Measurements from ENCODE around the gene TCHP.

DNA sequence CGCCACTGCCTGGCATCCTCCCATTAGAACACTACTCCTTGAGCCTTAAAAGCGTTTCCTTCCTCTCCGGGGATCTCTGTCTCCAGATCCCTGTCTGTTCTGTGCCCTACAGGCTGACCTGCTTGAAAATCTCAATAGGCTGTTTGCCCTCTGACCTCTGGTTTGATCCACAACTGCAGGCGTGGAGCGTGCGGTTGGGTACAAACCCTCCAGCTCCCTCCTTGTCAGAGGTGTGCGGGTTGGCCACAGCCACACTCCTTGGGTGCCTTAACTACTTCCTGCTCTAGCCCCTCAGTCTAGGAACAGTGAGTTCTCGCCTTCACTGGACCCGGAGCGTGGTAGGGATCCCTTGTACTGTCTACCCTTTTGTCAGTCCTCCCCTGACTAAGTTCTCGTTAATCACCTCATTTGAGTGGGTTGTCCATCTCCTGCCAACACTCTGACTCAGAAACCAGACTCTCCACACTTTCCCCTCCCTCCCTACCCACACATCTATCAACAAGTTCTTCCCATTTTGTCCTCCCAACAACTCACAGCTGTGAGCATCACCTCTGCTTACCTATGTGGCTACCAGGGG, 33.0 kb downstream of the CMKLR1 start:
- PRO-cap = unidirectional peak, minus-strand start at position 356 of the sequence

- PRO-cap = no peak
Measured at GRCh38 chr12:108562783-108562958, 275 bp downstream of the ISCU start.

DNA sequence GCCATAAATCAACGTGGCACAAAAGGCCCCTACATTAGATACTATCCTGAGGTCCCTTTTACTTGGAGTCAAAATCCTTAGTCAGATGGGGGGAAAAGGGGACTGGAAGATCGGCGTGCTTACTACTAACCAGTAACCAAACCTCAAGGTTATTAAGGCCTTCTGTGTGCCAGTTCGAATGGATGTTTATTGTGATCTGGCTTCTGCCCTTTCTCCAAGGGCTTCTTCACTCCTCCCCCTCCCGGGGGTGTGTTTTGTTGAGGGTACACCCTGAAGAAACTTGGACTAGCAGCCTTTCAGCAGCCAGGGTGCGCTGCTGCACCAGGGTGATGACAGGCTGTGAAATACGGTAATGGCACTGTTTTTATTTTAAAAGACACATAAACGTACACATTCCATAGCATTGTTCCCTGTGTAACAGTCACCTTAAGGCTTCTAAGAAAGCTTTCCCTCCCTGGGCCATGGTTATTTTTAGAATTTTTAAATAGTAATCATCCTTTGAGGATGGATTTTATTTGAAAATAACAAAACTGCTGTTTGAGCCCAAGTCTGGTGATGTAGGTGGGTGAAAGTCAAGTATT, 1.1 kb downstream of the ISCU start:
- PRO-cap = unidirectional peak, minus-strand start at position 228 of the sequence

GRCh38 chr12:108567790-108568778, 5.7 kb downstream of the ISCU start:
- PRO-cap = bidirectional peak, plus-strand start at chr12:108568343, minus-strand start at chr12:108568065

GRCh38 chr12:108616799-108617826, 16.6 kb downstream of the SELPLG start:
- PRO-cap = no peak

- PRO-cap = no peak
Measured at GRCh38 chr12:108686416-108687169, 44.7 kb downstream of the CORO1C start.

DNA sequence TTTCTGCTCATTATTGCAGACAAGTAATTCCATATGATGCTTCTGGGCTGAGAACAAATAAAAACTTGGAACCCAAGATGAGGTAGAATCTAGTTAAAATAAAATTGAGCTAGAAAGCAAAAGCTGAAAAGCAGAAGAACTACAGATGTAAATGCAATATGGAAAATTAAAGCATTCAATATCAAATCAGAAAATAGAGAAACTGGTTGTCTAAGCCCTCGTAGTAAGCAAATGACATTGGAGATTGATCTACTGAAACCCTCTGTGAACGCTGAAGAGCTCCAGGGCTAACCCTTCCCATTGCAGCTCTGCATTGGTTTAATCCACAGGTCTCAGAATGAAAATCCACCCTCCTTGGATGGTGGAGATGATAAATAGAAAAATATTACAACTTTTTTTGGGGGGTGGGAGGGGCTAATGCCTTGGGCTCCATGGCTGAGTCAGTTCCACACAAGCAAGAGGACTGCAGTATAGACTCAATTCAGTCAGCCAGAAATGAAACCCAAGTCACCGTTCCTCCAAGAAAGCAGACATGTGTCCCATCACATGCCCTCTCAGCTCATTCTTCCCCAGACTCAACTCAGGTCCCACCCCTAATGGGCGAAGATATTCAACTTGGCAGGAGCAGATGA, 40.5 kb downstream of the CORO1C start:
- PRO-cap = no peak

GRCh38 chr12:108793612-108794280, 62.4 kb upstream of the CORO1C start:
- PRO-cap = no peak

DNA sequence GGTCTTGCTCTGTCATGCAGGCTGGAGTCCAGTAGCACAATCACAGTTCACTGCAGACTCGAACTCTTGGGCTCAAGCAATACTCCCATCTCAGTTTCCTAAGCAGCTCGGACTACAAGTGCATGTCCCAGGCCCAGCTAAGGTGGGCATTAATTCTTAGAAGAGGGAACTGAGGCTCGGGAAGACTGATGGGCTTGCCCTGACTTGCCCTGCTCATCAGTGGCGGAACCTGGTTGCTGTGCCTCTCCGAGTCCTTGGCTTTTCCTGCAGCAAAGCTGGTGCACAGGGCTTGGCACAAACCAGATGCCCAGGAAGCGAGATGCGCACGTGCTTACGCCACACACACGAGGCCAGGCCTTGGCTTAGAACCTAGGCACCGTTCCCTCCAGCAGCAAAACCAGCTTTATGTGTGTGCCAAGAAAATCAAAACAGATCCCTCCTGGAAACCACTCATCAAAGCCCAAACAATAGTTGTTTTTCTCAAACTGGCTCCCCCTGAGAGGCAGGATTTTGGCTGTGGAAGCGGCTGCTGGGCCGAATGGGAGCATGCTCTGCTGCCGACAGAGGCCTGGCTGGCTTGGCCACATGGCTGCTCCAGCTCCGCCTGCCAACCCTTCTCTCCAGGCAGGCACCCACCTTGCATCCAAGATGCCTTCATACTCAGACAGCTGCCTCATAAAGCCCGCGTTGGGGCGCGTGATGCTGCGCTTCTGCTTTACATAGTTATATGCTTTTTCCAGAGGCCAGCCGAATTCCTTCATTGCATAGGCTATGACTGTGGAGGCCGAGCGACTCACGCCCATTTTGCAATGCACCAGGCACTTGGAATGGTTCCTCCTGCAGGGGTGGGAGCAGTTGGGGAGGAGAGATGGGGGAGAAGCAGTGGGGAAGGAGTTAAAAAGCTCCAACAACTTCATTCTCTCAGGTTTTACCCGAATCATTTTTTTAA, 58.7 kb downstream of the SSH1 start:
- PRO-cap = no peak

DNA sequence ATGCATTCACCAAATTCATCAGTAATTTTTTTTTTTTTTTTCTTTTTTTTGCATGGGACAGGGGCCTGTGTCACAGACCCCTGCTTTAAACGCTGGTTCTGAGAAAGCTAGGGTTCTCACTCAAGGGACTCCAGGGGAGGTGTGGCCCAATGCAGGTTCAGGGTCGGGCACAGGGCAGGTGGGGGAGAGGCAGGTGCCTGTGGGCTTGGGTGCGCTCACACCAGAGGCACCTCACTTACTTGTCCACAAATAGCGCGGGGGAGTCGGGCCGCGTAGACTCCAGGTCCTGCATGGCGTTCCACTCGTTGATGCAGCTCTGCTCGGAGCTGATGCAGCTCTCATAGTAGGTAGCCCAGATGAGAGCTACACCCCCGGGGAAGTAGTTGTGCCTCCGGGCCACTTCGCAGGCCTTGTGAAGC, 50.0 kb downstream of the SSH1 start:
- PRO-cap = no peak

GRCh38 chr12:108861832-108862435, 4.6 kb upstream of the SSH1 start:
- PRO-cap = no peak

GRCh38 chr12:109113054-109113728, 3.2 kb upstream of the ACACB start:
- PRO-cap = no peak

DNA sequence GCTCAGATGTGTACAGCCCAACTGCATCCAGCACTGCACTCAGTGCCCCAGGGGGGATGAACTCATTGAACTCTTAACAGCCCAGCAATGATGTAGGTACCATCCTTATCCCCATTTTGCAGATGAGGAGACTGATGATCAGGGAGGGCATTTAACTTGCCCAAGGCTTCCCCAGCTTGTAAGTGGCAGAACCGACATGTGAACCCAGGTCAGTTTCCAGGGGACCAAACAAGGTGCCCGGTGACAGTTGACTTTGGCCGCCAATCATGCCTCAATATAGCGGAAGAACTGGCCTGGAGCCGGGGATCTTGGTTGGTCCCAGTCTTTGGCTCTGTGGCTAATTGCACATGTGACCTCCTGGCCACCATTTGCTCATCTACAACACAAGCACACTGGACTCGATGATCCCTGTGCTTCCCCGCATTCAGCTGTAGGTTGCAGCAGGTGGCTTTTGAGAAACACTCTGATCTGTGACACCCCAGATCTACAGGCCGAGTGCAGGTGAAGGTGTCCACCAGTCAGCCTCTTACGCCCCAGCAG, 13.9 kb downstream of the ACACB start:
- PRO-cap = no peak

DNA sequence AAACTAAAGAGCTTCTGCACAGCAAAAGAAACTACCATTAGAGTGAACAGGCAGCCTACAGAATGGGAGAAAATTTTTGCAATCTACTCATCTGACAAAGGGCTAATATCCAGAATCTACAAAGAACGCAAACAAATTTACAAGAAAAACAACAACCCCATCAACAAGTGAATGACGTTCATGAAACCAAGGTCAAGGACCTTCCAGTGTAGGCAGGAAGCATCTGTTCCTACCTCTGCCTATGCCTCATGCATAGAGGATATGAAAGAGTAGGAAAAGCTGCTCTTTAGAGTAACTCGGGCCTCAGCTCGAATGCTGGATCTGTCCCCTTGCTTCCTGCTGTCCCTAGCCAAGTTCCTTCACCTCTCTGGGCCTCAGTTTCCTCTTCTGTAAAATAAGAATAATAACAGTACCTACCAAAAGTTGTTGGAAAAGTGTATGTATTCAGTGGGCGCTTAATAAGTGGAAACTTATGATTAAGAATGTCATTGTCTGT, 65.0 kb downstream of the FOXN4 start:
- PRO-cap = no peak

- PRO-cap = no peak
Measured at GRCh38 chr12:109264539-109265633, 44.2 kb downstream of the FOXN4 start.

DNA sequence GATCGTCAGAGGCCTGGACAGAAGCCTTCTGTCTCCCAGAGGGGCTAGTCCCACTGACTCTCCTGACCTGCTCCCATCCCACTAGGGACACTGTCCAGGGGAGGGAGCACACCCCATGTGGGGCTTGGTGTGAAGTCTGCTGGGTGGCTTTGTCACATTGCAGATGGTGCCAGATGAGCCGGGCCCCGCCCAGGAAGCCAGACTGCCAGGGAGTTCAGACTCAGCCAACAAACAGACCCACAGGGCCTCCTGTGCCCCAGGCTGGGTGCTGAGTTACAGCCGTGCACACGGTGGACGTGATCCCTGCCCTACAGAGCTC, 28.3 kb downstream of the MMAB start:
- PRO-cap = no peak

DNA sequence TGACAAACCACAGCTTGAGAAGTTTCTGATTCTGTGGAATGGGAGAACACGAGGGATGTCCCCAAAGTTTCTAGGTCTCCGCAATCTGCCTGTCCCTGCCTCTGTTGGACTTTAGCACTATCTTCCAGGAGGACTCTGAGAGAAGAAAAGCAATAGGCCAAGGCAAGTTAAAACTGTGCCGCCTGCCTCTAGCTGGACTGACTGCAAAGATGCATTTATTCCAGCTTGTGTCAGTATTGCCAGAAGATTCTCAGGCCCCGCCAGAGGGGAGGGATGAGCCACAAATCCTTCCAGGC, 19.9 kb downstream of the MMAB start:
- PRO-cap = no peak

- PRO-cap = no peak
Measured at GRCh38 chr12:109735578-109736330, 22.1 kb downstream of the FAM222A start.

- PRO-cap = no peak
Measured at GRCh38 chr12:109857497-109857934, 22.8 kb downstream of the GLTP start.

- PRO-cap = bidirectional peak, plus-strand start at chr12:109900286, minus-strand start at chr12:109900195
Measured at GRCh38 chr12:109899929-109900738, at the start of gene TCHP. TCHP (plus strand) TSS chr12:109900274.